Brain (tissue), 1 donor: ENCODE measurements around the gene FAM8A1.

DNA sequence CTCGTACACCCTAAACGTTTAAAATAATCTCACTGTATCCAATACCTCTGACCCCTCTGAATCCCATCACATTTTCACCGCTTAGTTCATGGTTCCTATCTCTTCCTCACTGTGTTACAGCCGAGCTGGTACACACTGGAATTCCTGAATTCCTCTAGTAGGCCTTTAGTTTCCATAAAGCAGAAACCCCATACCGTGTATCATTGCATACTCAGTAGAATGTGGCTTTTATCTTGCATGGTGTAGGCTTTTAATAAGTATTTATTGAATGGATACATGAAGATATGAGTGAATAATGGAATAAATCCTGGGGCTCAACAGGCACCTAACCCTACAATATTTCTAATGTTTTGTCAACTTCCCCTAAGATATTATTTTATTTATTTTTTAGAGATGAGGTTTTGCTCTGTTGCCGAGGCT, 178.3 kb downstream of the GMPR start:
- RRBS: no CpG with 5 or more reads among the region's 6 CpGs

- RRBS: no CpG with 5 or more reads among the region's 8 CpGs
Measured at GRCh38 chr6:16473064-16473650, 234.8 kb downstream of the GMPR start.

DNA sequence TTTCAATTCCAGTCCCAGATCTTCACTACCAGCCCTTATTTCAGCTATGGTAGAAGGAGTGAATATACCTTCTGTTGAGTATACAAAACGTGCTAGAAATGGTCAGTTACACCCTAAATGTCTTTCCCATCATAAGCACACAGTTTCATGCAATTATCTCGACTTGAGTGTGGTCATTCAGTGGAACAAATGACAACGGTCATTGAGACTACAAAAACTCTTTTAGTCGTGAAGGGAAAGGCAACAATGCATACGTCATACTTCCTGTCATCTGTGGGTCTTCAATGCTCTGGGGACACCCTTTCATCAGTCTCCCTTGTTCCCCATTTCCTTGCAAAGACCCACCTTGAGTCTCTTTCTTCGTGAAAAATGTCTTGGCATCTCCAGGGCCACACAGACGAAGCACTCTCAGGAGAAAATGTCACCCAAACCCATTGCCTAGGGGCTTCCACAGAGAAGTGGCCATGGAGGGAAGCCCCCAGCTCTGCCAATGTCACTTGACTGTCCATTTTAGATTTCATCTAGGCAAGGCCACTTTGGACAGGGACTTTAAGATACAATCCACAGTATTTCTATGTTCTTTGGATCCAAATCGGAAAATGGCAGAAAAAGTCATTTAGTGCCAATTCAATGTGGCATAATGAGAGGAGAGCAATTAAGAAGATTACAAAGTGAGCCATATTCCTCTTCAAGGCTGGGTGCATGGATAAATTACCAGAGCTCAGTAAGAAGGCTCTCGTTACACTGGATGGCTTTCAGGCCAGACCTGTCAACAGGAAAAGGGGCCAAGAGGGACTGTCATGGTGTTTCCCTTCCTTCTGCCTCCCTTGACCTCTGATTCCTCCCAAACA, 238.6 kb downstream of the GMPR start:
- RRBS: no CpG with 5 or more reads among the region's 9 CpGs

DNA sequence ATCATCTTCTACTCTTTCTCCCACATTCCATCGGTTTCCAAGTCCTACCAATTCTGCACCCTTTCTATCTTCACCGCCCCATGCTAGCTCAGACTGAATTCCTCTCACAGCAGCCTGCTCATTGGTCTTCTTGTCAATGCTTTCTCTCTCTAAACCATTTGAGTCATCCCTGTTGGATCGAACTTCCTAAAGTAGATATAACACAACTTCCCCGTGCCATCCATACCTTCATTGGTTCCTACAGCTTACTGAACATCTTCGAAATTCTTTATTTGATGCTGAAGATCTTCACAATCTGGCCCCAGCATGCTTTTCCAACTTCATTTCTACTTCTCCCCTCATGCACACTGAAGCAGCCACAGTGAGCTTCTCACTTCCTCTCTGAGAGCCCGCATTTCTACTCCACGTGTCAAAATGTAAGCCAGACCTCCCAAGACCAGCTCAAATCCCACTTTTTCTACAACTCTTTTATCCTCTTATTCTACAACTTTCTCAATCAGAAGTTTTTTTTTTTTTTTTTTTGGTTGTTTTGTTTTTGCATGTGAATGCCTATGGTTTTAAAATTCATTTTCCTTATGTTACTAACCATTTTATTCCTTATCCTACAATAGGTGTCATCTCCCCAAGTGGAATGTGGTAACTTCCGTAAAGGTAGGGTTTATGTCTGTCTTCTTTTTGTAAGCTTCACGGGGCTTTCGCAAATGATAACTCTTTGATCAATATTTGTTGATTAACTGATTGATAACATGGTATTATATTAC, 254.7 kb downstream of the GMPR start:
- RRBS: no CpG with 5 or more reads among the region's 10 CpGs

GRCh38 chr6:16681537-16682035, 79.7 kb downstream of the ATXN1 start:
- RRBS: no CpG with 5 or more reads among the region's 6 CpGs

DNA sequence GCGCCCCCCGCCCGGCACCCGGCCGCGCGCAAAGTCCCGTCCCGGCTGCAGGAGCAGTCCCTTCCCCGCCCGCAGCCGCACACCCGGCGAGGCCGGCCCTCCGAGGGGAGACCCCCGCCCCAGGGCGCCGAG, 830 bp downstream of the ATXN1 start:
- RRBS: 2% methylated on average over 10 of the region's 19 CpGs

- RRBS: no CpG with 5 or more reads among the region's 2 CpGs
Measured at GRCh38 chr6:16800954-16801372, 39.7 kb upstream of the ATXN1 start.

DNA sequence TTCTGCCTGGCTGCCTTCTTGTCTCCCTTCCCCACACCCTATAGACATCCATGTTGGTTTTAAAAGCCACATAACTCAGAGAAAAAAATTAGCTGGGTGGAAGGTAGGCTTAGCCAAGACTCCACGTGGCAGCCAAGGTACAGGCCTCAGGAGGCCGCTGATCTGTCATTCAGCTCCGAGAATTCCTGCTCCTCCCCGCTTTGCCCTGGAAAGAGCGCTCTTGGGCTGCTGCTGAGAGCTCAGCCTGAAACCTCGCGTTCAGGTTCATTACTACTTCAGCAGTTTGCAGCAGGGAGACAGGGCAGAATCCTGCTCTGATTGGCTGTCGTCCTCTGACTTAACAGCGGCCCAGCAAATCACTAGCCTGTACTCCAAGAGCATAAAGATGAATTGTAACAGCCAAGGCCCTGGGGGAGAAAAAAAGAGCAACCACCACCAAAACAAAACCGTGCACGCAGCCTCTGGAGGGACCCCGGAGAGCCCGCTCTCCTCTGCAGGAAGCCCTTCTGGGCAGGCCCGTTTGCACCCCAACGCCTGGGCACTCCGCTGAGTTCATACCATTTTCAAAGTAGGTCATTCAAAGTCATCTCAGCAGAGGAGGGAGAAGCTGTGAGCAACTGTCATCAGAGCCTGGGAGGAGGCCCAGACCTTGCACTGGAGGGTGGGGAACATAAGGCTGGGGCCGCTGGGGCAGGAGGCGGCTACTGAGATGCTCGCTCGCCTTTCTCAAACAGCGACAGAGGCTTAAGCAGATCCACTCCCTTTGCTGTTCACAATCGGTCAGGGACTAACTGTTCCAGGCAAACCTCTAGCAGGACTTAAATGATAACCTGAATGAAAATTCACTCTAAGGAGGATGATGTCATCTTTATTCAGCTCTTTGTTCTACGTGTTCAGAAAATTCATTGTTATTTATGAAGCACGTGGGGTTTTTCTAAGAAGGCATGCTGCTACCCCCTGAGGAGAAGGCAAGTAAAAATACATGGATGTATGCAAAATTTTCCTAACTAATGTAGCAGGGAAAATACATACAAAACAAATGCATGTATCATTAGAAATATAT, 42.3 kb upstream of the ATXN1 start:
- RRBS: no CpG with 5 or more reads among the region's 24 CpGs

GRCh38 chr6:17277229-17277837, 3.8 kb upstream of the RBM24 start:
- RRBS: no CpG with 5 or more reads among the region's 4 CpGs

GRCh38 chr6:17278652-17279086, 2.5 kb upstream of the RBM24 start:
- RRBS: no CpG with 5 or more reads among the region's 8 CpGs

GRCh38 chr6:17417544-17418726, 24.5 kb downstream of the CAP2 start:
- RRBS: no CpG with 5 or more reads among the region's 14 CpGs

DNA sequence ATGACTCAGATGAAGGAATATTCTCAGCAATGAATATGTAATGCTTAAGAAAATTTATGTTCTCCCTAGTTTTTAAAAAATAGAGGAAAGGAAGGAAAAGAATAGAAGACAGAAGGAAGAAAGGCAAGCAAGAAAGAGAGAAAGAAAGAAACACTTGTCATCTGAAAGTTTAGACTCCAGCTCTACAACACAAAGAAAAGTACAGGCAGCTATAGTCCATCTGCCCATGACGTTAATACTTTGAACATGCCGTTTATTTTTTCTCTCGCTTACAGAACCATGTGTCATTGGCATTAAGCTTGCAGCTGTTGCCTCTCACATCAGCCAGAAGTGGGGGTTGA, 36.2 kb downstream of the CAP2 start:
- RRBS: no CpG with 5 or more reads among the region's 3 CpGs

- RRBS: under 1% methylated on average over 7 of the region's 28 CpGs
Measured at GRCh38 chr6:17600081-17600436, at the start of gene FAM8A1. TSS of gene FAM8A1 (plus strand) at chr6:17600302.

GRCh38 chr6:17850083-17850496, 137.3 kb downstream of the KIF13A start:
- RRBS: no CpG with 5 or more reads among the region's 4 CpGs

GRCh38 chr6:17867768-17868486, 119.5 kb downstream of the KIF13A start:
- RRBS: no CpG with 5 or more reads among the region's 3 CpGs

DNA sequence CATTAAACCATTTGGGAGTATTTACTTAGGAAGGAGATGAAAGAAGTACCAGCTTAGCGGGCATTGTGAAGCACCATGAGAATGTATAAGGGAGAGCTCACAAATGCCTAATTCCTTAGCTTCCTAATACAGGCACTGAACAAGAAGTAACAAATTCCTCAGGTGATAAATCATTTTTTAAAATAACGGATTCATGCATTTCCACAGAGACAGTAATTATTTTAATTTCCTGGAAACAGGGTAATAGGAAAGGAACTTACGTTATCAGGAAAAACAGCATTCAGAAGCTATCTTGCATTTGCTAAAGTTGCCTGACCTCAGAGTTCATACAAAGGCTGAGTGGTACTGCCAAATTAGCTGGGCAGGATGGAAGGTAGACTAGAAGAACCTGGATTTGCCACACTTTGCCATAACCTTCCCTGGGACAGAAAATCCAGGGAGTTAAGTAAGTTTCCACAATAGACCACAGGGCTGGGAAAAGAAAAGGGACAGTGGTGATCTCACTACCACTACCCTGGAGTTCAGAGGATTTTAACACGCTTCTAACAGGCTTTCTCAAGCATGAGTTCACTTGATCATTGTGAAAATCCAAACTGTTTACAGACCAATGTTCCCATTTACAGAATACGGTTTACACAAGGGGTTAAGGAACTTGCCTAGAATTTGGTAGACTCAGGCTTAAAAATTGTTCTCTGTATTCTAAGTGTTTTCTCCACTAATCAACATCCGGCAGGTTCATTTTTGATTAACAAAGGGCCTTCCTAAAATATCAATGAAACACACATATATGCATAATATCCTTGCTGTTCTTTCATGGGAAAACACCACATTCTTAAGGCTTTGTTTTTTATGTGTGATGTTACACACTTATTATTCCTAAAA, 57.0 kb downstream of the KIF13A start:
- RRBS: no CpG with 5 or more reads among the region's 6 CpGs

DNA sequence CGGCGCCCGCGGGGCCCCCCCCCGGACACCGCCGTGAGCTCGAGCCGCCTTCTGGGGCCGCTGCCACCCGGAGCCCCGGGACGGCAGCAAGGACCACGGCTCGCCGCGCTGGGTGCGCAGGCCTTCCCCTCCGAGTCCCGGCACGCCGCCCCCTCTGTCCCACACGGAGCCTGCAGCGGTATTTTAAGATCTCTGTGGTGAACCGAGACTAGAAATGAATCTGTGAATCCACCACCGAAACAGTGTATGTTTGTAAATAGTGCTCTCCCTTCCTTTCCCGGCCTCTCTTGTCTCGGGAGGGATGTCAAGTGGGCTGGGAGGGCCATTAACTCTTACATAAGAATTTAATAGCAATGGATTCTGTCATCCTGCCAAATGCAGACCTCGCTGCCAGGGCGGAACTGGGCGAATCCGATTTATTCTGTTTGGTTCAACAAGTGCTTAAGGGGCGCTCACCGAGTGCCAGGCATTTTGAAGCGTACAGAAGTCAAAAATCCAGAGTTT, 614 bp upstream of the KIF13A start:
- RRBS: 1% methylated on average over 17 of the region's 35 CpGs

- RRBS: no CpG with 5 or more reads among the region's 4 CpGs
Measured at GRCh38 chr6:18118243-18118870, 4.1 kb downstream of the NHLRC1 start.

DNA sequence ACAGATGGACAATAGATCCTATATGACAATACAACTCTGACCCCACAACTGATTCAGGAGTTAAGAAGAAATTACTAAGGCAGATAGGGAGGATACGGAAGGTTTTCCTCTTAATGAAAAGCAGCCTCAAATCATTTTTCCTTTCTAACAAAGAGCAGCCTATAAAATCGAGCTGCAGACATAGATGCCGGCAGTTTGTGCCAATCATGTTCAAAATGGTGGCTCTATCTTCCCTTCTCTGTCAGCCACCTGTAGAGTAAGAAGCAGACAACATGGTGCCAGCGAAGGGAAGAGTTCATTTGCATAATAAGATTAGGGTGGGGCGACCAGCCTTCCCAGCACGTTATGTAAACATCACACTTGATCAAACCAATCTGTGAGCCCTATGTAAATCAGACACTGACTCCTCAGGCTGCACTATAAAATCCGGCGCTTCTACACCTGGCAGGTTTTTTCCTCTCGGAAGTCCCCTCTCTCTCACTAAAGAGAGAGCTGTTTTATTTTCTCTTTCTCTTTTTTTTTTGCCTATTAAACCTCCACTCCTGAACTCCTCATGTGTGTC, 13.1 kb downstream of the TPMT start:
- RRBS: no CpG with 5 or more reads among the region's 9 CpGs

DNA sequence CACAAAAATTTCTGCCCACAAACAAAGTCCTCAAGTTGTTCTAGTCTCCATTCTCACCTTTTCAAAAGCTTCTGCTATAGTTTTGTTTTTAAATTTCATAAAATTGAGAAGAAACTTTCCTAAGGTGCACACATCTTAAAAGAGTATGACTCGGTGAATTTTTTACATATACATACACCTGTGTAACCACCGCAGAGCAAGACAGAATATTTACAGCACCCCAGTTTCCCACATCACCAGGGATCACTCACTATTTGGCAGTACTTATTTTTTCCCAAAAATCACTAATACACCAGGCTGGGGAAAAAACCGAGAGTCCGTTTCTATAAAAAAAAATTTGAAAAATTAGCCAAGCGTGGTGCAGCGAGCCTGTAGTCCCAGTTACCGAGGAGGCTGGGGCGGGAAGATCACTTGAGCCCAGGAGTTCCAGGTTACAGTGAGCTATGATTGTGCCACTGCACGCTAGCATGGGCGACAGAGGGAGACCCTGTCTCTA, 550 bp downstream of the TPMT start:
- RRBS: no CpG with 5 or more reads among the region's 10 CpGs